CD14-positive monocyte (primary cell): ENCODE measurements around the genes MORN5, OR1L8, OR1Q1 and OR1L6.

DNA sequence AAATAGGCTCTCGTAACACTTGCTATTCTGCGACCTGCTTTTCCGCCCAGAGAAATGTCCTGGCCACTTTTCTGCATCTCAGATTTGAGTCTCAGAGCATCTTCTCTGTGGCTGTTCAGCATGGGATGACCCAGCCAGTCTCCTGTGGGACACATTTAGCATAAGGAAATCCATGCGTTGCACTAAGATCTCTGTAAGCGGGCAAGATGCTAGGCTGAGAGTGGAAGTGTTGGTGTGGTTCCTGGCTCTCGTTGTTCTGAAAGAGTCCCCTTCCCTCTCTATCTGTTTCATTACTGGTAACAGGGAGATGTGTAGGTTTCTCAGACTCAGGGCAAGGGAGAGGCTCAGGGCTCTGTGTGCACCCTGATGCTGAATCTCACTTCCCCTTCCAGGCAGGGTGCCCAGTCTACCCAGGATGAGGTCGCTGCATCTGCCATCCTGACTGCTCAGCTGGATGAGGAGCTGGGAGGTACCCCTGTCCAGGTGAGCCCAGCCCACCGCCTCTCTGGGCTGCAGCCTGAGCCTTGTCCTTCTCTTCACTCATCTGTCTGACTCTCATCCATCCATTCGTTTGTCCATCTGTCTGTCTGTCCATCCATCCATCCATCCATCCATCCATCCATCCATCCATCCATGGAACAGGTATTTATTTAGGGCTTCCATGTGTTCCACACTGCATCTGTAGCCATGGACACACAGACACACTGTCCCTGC is 45.7 kb downstream of the STOM start:
- CAGE, long polyA plus RNA = no peak

GRCh38 chr9:121350961-121351889 is 18.8 kb downstream of the STOM start:
- CAGE, long polyA plus RNA = no peak

GRCh38 chr9:121599237-121599917 is 52.1 kb upstream of the DAB2IP start:
- CAGE, long polyA plus RNA = no peak

- CAGE, long polyA plus RNA = no peak
These were observed 6.3 kb upstream of the DAB2IP start for GRCh38 chr9:121644714-121645904.

GRCh38 chr9:121657993-121658677 is 6.7 kb downstream of the DAB2IP start:
- CAGE, long polyA plus RNA = no peak

DNA sequence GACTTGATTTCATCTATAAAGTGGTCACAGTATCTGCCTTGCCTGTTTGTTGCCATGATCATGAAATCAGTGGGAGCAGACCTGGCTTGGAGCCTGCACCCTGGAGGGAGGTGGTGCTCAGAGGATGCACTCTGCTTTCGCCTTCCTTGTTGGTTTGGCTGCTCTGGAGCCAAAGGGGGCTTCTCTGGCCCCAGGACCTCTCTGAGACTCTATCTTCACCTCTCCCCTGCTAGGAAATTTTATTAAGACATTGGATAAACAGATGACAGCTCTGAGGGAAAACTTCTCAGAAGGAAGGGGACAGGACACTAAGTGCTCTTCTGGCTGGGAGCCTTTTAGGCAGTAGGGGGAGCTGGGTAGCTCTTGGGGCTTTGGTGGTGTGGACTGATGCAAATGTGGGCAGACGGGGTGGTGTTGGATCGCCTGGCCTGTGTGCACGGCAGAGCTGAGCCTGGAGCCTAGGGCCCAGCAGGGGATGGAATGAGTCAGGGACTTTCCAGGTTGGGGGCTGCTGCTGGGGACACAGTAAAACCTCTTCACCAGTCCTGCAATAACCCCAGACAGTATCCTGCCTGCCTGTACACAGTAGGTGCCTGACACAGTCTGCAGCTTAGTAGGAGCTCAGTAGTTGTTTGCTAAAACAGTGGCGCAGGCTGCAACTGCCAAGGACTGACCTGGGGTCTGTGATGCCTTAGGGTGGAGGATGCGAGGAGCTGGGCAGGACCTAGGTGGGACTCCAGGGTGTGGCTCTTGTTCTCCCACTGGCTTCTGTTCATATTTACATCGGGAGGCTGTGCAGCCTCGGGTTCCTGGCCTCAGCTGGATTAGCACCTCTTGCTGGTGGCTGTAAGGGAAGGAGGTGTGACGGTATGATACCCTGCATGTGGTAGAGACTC is 83.7 kb downstream of the DAB2IP start:
- CAGE, long polyA plus RNA = no peak

DNA sequence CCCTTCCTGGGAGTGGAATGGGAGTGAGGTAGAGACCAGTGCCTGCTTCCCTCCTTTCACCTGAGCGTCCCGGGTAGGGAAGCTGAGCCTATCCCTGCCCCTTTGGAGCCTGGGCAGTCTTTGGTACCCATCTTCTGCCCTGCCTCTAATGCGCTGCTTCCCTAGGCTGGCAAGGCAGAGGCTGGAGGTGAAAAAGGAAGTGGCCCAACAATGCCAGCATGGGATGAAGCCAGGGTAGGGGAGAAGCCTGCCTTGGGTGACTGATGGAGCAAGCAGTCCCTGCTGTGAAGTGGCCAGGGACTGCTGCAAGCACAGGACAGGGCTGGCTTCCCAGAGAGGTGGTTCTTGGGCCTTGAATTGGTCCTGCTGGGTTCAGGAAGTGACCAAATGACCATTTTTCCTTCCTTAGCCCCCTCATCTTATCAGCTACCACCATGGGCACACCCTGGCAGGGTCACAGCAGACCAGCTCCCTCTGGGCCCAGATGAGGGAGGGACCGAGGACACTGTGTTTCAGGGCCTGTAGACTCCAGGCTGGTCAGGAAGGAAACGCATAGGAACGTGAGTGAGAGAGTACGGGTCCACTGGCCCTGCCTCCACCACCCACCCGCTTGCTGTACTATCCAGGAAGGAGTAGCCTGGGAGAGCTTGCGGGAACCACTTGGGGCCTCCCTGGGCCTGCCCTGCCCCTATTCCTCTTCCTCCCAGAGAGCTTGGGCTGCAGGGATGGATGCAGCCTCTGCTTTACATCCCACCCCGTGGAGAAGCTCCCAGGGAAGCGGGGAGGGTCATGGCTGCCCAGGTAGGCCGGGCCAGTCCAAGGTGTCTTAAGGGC is 102.5 kb downstream of the DAB2IP start:
- CAGE, long polyA plus RNA = no peak

DNA sequence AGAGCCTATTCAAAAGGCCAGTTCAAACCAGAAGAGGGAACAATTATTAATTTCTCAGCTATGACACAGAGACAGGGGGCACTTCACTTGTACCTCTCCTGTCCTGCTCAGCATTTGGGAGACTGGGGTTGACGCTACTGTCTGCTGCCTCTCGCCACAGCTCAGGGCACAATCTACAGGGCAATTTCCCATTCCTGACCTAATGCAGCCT is 208.5 kb downstream of the TTLL11 start:
- CAGE, long polyA plus RNA = no peak

DNA sequence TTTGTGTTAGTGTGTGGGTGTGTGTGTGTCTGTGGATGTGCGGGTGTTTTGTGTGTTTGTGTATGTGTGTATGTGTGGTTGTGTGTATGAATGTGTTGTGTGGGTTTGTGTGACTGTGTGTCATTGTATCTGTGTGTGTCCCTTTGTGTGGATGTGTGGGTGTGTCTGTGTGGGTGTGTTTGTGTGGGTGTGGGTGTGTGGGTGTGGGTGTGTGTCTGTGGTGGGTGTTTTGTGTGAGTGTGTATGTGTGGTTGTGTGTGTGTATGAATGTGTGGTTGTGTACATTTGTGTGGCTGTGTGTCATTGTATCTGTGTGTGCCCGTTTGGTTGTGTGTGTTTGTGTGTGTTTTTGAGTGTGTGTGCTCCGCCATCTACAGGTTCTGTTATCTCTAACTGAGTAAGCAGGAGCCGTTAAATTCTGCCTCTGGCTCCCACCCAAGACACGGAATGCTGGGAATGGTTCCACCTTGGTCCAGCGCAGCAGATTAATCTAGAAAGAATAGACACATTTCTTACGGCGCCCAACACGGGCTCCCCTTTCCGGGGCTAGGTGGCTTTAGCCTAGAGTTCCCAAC is 197.3 kb downstream of the TTLL11 start:
- CAGE, long polyA plus RNA = no peak

- CAGE, long polyA plus RNA = no peak
These were observed 179.0 kb downstream of the TTLL11 start for GRCh38 chr9:121913992-121914668.

DNA sequence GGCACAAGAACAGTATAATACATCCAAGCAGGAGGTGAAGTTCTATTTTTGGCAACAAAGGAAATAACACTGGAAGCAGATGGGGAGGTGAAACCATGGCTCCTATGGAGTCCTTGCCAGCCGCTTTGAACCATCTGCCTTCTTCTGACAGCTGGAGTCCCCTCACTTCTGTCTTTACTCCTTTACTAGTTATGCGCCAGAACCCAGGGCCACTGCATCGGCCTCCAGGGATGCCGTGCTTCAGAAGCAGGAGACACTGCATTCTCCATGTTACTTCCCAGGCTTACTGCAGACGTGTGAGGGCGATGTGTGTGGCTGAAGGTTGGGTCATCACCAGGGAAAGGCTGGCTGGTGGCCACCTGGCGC is 77.8 kb downstream of the TTLL11 start:
- CAGE, long polyA plus RNA = no peak

GRCh38 chr9:122159564-122160269 is at the start of gene MORN5:
Gene MORN5 (plus strand): TSS chr9:122159908.
- CAGE, long polyA plus RNA = start-site peak on the minus strand at chr9:122159744-122159777, 99 and 77 reads in 2 replicates

- CAGE, long polyA plus RNA = no peak
These were observed 4.4 kb downstream of the PTGS1 start for GRCh38 chr9:122374972-122375917.

- CAGE, long polyA plus RNA = no peak
These were observed 12.8 kb downstream of the OR1J1 start for GRCh38 chr9:122464884-122465369.

- CAGE, long polyA plus RNA = no peak
These were observed at the start of gene OR1L8 for GRCh38 chr9:122583219-122583804. Gene OR1L8 (minus strand): TSS chr9:122583384.

DNA sequence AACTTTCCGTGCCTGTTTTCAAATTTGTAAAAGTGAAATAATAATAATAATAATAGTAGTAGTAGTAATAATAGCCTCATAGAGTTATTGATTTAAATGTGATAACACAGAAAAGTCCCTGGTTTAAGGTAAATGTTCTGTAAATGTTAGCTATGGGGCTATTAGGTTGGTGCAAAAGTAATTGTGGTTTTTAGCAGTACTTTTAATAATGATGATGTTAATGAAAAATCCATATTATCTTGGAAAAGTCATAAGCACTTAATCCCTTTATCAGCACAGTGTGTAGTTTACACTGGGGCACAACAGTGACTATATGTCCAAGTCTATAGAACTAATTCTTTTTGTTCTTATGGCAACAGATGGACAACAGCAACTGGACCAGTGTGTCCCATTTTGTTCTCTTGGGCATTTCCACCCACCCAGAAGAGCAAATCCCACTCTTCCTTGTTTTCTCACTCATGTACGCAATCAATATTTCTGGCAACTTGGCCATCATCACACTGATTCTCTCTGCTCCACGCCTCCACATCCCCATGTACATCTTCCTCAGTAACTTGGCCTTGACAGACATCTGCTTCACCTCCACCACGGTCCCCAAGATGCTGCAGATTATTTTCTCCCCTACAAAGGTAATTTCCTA is at the start of gene OR1Q1:
Gene OR1Q1 (plus strand): TSS at position 360 of the 640 bp plus-strand sequence.
- CAGE, long polyA plus RNA = no peak

GRCh38 chr9:122741880-122742518 is at the start of gene OR1L6:
Gene OR1L6 (plus strand): TSS chr9:122742303.
- CAGE, long polyA plus RNA = no peak

DNA sequence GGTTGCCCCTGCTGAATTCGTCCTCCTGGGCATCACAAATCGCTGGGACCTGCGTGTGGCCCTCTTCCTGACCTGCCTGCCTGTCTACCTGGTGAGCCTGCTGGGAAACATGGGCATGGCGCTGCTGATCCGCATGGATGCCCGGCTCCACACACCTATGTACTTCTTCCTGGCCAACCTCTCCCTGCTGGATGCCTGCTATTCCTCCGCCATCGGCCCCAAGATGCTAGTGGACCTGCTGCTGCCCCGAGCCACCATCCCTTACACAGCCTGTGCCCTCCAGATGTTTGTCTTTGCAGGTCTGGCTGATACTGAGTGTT is 189 bp downstream of the OR5C1 start:
- CAGE, long polyA plus RNA = no peak

DNA sequence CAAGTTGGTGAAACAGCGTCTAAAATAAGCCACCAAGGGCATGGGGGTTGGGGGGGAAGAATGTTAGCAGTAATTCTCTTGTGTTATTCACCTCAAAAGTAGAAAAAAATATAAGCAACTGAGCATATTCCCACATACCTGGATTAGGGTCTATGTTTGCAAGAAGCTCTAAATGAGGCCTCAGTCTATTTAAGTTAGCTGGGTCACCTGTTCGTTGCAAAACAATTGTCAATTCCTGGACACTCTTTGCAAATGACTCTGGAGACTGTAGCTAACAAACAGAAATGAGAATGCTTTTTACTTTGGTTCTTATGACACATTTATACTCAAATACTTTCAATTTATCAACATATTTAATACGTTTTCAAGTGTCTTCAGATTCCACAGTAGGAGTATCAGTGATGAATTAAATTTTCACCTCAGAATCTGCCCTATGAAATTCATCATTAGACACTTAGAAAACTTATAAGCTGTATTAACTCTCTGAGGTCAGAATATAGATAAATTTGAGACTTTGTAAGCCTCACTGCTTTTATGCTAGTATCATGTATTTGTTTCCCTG is 25.2 kb downstream of the RC3H2 start:
- CAGE, long polyA plus RNA = no peak

DNA sequence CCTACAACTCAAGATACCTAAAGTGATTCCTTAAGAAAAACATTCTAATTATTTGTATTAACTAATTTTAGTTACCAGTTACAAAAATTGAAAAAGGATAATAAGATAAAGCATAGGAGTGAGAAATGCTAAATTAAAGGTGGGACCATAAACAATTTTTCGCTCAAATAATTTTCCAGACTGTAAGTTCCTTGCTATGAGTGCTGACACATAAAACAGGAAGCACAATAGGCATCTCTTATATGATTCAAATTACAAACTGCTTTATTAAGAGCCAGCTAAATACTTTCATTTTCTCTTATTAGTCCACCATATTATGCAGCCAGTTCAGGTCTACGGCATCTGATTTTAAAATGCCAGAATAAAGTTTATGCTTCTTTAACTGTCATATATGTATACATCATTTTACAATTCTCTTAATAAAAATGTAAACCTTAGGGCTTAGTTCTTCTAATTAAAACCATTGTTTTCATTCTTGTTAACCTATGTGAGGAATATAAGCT is 4.3 kb downstream of the RC3H2 start:
- CAGE, long polyA plus RNA = no peak